Right common carotid artery plus branches (tissue), 1 donor: ENCODE results near the gene NT5M.

DNA sequence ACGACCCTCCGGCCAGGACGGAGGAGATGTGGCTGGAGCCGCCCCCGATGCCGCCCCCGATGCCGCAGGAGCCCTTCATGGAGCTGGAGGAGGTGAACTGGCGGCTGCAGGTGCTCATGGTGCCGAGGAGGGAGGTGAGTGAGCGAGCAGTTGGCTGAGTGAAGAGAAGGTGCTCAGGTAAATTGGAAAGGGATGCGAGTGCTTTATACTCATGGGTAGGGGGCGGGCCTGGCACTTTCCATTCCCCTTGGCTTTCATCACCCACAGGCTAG is 132.3 kb downstream of the CCDC144A start:
- PRO-cap = no peak

DNA sequence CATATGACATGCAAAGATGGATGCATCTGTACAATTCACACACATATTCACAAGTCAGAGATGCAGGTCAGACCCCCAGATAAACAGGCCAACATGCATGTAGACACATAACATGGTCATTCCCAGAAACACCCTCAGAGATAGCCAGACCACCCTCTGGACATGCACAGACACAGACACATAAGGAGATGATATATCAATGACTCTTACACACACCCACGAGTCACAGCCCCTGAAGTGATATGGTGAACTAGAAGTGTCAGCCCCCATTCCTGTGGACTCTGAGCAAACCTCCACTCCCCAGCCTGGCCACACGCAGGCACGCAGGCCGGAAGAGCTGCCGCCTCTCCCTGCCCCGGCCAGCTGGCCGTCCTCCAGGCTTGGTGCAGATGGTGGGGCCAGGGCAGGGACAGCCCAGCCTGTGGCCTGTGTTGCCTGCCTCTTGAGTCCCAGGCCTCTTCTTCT is 10.3 kb upstream of the MPRIP start:
- PRO-cap = no peak

GRCh38 chr17:17098548-17099214 is 56.4 kb downstream of the MPRIP start:
- PRO-cap = no peak

- PRO-cap = no peak
These were observed 67.5 kb downstream of the MPRIP start for GRCh38 chr17:17109545-17110312.

GRCh38 chr17:17126133-17126466 is 80.0 kb downstream of the PLD6 start:
- PRO-cap = no peak

DNA sequence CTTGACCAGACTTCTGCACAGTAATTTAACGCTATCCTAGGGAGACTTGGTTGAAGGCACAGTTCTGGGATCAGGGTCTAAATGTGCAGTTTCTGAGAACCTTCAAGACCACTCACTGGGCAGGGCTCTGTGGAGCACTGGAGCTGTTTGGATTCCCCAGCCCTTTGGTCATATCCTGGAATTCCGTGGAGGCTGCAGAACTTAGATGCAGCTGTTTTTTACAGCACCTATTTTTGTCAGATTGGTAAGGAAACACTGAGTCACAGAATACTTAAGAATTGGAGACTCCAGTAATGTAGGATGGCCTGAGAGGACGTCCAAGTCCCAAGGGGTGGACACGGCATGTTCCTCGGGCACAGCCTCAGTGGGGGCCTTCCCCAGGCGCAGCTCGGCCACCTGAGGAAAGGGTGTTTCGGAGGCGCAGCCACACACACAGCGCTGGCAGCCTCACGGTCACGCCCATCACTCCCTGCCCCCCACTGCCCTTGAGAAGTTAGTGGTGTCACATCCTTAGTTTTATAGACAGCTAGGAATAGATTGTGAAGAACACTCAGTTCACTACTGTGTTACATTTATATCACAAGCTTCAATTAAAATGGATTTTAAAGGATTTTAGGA is 14.8 kb downstream of the PLD6 start:
- PRO-cap = unidirectional peak, plus-strand start at position 519 of the sequence

GRCh38 chr17:17302821-17303449 is at the start of gene NT5M:
Gene NT5M, plus strand, starts transcription at chr17:17303373.
- PRO-cap = bidirectional peak, plus-strand start at chr17:17303349, minus-strand start at chr17:17303270

DNA sequence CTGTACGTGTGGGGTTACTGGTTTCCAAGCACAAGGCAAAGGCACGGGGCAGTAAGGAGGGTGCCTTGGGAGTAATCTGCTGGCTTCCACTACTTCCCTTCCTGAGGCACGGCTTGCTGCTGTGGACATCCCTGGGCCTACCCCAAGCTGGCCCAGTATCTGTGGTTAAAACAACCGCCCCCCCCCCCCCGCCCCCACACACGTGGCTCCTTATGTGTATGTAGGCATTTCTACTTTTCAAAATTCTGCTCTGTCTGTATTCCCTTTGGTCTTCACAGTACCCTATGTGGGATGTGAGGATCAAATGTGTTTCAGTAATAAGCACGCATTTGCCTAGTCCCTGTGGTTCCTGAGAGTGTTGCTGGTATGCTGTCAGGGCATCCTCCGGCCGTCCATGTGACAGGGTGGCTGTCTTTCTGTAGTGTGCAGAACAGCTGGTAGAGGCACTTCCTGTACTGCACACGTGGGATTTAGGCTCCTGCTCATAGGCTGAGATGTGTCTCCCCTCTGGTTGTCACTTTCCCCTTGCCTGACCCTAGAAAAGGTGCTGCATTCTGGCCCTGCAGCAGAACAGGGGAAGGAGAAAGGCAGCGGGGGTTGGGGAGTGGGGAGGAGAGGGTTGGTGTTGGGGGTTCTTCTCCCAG is 2.2 kb downstream of the NT5M start:
- PRO-cap = no peak

- PRO-cap = no peak
These were observed 60.9 kb downstream of the NT5M start for GRCh38 chr17:17363650-17364914.

DNA sequence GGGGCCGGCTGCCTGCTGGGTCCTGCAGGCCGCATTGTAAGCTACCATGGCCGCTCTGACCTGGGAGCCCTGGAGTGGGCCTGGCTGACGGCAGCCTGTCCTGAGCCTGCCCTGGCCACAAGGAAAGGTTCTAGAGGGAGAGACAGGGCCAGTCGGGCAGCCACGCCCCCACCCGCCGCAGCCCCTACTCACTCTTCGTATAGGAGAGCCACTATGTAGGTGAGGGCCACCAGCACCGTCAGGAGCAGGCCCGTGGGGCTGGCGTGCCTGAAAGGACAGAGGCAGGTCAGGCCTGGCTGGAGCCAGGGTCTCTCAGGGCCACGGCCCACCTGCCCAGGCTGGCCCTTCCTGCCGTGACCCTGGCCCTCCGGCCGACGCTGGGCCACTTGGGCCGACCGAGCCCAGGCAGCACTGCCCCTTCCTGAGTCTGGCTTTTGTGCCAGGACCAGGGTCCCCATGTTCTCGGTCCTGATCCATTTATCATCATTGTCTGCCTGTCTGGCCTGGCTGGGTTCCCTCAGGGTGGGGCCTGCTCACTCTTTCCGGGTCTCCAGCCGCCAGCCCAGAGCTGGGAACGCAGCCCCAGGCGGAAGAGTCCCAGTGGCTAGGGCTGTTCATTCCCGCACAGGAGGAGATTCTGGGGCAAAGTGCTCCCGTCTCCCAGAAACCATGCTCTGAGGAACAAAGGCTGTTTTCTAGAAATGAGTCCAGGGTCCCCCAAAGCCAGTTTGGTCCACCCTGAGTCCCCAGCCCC is 10.0 kb upstream of the RASD1 start:
- PRO-cap = no peak

DNA sequence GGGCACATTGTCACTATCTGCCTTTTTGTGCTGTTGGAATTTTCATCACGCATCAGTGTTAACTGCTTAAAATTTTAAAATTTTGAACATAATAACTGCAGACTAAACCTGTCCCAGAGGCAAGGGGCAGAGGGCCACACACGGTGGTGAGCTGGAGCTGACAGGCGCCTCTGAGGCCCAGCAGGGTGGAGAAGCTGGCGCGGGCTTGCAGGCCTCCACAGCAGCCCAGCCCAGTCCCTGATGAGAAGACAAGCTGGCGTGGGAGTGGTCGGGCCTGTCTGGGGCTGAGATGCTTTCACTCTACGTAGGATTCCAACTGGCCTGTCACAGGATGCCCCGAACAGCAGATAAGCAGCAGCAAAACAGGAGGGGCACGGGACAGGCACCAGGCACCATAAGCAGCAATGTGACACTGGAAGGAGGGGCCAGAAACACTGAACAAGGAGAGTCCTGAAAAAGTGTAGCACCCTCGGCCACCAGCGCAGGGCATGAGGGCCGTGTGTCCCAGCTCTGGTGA is 40.2 kb downstream of the PEMT start:
- PRO-cap = no peak

DNA sequence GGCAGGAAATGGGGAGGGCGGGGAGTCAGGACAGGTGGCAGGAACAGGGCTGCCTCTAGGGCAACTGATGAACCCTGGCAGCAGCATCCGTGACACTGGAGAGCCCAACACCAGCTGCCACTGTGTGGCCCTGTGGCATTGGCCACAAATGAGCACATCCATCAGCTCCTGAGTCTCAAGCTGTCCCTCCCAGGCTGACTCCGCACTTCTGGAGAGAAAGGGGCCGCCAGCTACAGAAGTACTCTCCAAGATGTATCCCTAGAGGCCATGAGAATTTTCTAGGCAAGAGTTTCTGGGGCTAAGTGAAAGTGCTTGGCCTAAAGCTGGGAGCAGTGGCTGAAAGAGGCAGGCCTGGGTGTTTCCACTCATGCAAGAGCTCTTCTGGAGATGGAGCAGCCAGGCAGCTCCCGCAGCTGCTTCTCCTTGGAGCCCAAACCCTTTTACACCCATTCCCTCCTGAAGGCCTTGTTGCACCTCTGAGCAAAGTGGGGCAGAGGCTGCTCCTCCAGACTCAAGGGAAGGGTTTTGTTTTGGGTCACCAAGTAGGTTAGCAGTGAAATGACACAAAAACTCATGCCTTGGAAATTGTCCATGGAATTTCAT is 25.9 kb downstream of the PEMT start:
- PRO-cap = no peak

DNA sequence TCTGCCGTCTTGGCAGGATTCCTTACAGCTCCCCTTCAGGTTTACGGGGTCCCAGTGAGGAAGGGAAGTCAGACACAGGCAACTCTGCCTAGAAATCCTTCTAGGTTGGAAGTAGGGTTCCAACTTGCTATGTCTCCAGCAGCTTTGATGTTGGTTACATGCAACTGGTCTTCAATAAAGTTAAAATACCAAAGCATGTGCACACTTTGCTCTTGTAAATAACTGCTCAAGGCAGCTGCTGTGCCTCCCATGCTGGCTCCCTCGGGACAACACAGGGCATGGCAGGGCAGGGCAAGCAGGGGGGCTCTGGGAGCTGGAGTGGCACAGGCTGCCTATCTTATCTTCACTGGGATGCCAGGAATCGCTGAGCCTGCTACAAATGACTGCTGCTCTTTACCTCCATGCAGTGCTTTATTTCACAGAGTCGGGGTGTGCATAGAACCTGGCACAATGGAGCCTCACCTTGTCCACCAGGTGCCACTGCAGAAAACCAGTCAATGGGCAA is 21.9 kb downstream of the PEMT start:
- PRO-cap = no peak

GRCh38 chr17:17587858-17588394 is 3.6 kb downstream of the PEMT start:
- PRO-cap = no peak

GRCh38 chr17:17671735-17672360 is 9.4 kb upstream of the RAI1 start:
- PRO-cap = no peak

- PRO-cap = no peak
These were observed 44.5 kb downstream of the RAI1 start for GRCh38 chr17:17725538-17726347.

DNA sequence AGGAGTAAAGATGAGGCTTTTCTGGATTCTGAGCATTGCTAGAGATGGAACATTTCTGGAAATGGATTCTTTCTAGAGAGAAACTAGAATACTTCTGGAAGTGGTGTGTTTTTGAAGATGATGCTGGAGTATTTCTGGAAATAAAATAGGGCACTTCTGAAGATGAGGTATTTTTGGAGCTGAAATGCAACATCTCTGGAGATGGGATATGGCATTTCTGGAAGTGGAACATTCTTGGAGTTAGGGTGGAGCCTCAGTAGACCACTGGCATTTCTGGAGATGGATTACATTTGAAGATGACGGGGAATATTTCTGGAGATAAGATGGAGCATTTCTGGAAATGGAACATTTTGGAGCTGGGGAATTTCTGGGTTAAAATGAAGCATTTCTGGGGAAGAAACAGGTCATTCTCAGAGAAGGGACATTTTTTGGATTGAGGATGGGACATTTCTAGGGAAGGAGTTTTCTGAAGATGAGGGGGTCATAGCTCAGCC is 55.5 kb downstream of the RAI1 start:
- PRO-cap = no peak

DNA sequence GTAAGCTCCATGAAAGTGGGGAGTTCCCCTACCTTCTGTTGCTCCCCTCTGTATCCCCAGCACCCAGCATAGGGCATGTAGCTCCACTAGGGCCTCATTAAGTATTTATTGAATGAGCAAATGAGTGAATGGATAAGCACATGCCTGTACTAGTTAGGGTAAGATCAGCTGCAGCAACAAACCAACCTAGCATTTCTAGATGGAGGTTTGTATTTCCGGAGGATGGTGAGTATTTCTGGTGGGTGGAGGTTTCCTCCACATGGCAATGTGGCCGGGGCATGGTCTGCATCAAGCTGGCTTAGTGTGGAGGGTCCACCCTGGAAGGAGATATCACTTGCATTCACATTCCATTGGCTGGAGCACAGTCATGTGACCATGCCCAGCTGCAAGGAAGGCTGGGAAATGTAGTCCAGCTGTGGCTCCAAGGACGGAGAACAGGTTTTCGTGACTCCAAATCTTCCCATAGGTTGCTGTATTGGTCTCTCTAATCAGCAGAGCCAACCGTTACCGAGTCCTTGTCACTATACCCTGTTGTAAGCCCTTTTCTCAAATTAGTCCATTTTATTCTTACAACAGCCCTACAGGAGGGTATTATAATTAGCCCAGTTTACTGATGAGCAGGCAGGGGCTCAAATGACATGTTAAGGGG is 68.6 kb downstream of the RAI1 start:
- PRO-cap = no peak

GRCh38 chr17:17753248-17753816 is 72.1 kb downstream of the RAI1 start:
- PRO-cap = no peak

DNA sequence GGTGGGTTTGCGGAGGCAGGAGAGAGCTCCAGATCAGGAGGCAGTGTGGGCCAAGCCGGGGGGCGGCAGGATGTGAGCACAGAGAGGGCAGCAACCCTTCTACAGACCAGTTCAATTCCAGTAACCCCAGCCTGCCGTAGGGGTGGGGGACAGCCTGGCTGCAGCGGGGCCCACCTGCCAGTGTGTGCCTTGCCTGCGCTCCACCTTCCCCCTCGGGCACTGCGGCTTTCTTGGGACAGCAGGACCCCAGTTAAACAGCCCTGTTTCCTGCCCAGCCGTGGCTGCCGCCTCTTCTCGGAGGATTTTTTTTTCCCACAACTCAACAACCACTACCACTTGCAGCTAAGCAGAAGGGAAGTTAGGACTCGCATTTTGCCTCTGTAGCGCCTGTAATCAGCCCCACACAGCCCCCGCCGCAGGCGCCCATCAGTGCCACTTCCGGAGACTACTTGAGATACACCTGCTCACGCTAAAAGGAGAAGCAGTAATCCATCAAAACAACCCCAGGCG is 76.1 kb downstream of the RAI1 start:
- PRO-cap = no peak